Pericardium (tissue), 1 donor: Measurements from ENCODE around the gene FHDC1.

- RRBS = no CpG with 5 or more reads among the region's 11 CpGs
Observed at GRCh38 chr4:152258491-152259358, 277.2 kb downstream of the FBXW7 start.

GRCh38 chr4:152348568-152349072 lies 187.3 kb downstream of the FBXW7 start:
- RRBS = no CpG with 5 or more reads among the region's 1 CpG

DNA sequence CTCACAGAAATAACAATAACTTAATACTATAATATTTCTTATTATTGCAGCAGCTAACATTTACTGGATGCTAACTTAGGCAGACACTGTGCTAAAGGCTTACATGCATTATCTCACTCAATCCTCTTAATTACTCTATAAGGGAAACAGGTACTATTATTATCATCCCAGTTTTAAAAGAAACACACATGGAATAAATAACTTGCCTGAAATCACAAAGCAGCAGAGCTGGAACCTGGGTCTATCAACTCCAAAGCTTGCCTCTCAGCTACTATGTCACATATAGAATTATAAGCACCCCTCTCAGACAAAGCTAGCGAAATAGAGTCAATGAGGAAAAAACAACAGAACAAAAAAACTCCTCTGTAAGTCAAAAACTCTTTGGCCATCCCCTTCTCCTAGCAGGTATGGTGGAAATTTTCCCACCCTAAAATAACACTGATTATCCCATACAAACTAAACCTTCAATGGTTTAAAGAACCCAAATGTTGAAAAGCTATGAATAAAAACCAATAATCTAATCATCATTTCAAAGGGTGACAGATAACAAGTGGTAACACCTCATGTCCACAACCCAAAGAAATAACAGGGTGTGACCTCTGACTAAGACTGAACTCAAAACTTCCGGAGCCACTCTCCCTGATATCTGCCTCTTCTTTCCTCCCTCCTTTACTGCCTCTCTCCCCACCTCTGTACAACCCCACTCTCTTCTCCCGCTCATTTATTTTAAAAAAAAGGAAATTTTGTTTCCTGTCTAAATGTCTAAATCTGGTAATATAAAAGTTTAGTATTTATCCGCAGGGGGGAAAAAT lies 11.7 kb downstream of the FBXW7 start:
- RRBS = no CpG with 5 or more reads among the region's 4 CpGs

- RRBS = no CpG with 5 or more reads among the region's 13 CpGs
Observed at GRCh38 chr4:152532096-152533166, 3.5 kb downstream of the FBXW7 start.

GRCh38 chr4:152683897-152684386 lies 4.1 kb upstream of the TMEM154 start:
- RRBS = no CpG with 5 or more reads among the region's 3 CpGs

DNA sequence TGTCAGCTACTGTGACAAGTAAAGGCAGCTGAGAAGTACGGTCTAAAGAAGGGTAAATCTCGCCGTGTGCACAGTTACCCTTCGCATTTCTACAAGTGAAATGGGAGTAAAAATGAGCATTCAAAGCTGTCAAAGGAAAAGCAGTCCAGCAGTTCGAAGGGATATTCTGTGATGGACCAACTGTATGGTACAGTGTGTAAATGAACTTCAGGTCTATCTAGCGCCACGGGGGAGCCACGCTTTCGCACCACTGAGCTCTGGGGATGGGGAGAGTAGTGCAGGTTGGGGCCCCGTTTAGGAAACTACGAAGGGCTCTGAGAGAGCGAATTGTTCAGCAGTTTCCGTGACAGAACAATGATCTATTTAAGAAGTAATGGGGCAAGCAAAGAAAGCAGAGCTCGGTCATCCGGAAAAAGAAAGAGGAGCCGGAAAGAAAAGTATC lies 687 bp downstream of the TIGD4 start:
- RRBS = 6% methylated on average over 1 of the region's 16 CpGs

- RRBS = 2% methylated on average over 26 of the region's 83 CpGs
Observed at GRCh38 chr4:152935646-152936499, at the start of gene FHDC1. Gene FHDC1, plus strand, starts transcription at chr4:152936323.

DNA sequence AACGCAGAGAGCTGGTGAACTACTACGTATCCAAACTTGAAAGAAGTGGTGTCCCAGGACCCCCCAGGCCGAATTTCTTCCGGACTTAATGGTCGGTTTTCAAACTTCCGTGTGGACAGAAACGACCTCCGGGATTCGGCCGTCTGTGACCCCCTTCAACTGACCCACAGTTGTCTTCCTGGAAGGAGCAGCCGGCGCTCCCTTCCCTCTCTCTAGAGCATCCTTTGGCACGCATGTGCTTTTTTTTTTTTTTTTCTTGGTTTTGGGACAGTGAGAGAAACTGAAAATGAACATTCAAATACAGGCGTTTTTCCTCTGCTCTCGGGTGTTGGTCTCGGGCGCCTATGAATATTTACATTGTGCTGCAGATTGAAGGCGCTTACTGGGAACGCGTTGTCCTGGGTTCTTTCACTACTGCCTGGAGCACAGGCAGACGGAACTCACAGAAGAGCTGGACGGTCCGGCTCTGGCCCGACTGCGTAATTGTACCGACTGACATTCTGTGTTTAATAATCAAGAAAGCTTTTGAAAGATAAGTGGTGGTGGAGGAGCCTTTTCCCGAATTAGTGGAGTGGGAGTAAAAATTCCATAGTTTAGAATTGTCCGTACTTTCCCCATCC lies 1.9 kb downstream of the FHDC1 start:
- RRBS = 2% methylated on average over 6 of the region's 28 CpGs

DNA sequence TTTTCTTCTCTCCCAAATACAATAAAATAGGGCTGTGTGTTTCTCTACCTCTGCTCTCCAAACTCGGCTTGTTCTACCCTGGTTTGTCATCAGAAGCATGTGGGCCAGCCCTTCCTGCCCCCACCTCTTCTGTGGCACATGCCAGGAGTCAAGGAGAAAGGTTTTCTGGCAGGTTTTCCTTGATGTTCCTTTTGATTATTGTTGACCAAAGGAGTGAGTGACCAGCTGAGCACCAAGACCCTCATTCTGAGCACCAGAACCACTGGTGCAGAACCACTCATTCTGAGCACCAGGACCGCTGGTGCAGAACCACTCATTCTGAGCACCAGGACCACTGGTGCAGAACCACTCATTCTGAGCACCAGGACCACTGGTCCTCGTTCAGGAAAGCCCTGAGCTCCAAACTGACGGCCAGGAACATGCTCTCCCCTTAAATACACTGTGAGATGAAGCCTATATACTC lies 2.5 kb downstream of the FHDC1 start:
- RRBS = no CpG with 5 or more reads among the region's 4 CpGs

GRCh38 chr4:152991910-152992540 lies 55.9 kb downstream of the FHDC1 start:
- RRBS = no CpG with 5 or more reads among the region's 10 CpGs

DNA sequence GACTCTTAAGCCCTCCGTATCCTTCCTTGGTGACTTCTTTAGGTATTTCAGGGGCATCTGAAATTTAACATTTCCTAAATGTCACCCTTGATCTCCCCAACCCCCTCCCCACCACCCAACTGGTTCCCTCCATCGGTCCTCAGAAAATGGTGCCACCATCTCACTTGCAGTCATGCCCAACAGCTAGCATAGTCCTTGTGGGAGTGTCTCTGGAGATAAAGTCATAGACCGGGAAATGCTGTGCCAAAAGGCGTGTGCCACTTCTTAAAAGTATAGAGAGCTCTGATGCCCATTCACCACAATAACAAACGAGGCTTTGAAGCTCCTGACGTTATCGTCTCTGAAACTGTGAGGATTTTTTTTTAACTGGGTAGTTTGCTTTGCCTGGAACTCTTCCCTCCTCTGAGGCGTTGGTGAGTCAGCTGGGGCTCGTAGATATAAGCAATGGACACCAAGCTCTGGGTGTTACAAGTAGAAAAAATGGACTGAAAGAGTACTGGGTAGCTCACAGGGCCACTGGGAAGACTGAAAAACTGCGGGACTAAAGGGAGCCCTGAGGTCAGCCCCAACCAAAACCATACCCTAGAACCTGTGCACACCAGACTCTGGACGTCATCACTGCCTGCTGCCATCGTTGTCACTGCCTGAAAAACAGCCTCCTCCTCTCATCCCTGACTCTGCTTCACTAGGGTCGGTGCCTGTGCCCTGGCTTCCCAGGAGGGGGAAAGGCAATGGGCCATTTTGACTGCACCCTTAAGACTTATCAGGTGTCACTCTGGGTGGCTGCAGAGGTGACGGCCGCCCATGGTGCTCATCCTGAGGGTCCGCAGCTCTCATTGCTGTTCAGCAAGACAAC lies 89.4 kb upstream of the TRIM2 start:
- RRBS = no CpG with 5 or more reads among the region's 16 CpGs

DNA sequence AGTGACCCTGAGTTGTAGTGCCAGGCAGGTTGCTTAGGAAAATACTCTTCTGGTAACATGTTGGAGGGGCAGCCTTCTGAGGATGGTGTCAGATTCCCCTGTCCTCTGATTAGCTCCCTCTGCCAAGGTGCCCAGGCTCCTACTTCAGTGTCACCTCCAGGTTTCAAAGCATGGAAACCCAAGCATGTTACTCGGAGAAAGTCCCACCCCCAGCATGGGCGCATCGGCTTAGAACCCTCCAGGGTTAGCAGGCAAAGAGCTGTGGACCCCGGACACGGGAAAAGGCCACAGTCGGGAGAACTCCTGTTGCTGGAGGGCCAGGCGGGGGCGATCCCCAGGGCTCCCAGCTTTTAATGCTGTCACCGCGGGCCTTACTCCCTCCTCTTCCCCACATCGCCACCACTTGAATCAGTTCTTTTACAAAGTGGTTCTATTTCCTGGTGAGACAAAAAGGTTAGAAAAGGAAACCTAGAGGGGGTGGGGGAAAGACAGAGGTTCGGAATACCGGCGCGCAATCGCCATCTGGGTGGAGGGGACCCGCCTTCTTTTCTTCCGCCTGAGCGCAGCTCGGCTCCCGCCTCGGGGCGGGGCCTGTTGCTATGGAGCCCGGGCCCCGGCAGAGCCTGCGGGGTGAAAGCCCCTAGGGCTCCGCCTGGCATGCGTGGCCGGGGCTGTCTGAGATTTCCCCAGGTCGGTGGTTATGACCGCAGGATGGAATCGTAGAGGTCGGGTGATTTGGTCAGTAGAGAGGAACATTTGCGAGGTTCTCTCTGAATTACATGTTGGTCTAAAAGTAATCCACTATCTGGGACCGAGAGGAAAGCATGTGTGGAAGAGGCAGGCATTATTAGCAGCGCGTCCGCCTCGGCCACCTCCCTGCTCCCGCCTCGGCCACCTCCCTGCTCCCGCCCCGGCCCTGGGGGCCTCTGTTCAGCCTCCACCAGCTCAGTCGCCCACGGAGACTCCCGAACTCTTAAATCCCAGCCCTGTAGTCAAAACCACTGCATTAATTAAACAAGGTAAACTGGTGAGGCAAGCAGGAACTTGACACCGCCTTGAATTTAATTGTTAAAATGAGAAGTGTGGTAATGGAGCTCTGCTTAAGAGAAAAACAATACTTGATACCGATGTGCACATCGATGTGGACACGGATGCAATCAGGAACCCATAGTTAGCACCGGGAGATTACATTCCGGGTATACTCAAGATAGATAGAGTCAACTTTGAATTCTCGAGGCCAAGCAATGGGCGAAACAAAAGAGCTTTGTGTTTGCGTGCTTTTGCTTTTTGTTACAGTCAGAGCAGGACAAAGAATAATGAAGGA lies 44.9 kb downstream of the TRIM2 start:
- RRBS = 4% methylated on average over 14 of the region's 55 CpGs

DNA sequence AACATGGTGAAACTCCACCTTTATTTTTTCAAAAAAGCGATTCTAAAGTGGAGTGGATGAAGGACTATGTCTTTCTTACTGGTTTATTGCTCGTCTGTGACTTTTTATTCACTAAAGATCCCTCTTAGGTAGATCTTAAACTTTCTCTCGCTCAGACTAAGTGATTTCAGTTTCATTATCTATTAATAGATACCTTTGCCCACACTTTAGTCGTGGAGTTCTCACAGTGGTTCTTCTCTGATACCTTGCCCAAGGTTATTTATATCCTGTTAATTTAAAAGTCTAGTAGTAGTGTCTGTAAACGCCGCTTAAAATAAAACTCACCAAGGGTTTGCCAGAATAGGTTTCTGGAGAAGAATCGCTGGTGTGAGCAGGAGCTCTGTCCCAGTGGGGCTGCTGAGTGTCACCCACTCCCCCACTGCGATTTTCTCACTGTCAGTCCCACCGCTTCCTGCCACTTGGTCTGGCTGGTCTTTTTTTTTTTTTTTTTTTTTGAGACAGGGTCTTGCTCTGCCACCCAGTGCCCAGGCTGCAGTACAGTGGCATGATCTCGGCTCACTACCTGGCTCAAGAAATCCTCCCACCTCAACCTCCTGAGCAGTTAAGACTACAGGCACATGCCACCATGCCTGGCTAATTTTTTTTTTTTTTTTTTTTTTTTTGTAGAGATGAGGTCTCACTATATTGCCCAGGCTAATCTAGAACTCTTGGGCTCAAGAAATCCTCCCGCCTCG lies 26.8 kb upstream of the TMEM131L start:
- RRBS = no CpG with 5 or more reads among the region's 12 CpGs

DNA sequence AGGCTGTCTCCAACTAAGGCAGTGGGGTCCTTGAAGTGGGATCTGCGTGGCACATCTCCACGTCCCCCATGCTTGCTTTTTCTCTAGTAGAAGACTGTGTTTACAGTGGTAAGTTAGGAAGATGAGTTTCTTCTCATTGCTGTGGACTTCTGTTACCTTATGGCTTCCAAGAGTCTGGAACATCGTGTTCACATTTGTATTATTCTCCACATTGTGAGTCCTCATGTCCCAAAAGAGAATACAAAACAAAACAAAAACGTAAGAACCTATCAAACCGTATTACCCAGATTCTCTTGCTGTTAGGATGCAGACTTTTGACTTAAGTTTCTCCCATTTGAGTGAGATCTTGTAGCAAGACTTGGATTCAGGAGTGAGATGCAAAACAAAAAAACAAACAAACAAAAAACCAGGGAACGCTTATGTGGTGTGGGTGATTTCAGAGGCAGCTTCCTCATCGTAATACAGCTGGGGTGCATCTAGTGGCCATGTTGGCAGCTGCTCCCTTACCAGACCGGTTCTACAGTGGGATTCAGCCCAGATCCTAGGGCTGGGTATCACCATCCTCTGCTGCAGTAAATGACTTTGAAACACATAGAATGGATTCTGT lies 41.3 kb downstream of the TMEM131L start:
- RRBS = no CpG with 5 or more reads among the region's 8 CpGs

DNA sequence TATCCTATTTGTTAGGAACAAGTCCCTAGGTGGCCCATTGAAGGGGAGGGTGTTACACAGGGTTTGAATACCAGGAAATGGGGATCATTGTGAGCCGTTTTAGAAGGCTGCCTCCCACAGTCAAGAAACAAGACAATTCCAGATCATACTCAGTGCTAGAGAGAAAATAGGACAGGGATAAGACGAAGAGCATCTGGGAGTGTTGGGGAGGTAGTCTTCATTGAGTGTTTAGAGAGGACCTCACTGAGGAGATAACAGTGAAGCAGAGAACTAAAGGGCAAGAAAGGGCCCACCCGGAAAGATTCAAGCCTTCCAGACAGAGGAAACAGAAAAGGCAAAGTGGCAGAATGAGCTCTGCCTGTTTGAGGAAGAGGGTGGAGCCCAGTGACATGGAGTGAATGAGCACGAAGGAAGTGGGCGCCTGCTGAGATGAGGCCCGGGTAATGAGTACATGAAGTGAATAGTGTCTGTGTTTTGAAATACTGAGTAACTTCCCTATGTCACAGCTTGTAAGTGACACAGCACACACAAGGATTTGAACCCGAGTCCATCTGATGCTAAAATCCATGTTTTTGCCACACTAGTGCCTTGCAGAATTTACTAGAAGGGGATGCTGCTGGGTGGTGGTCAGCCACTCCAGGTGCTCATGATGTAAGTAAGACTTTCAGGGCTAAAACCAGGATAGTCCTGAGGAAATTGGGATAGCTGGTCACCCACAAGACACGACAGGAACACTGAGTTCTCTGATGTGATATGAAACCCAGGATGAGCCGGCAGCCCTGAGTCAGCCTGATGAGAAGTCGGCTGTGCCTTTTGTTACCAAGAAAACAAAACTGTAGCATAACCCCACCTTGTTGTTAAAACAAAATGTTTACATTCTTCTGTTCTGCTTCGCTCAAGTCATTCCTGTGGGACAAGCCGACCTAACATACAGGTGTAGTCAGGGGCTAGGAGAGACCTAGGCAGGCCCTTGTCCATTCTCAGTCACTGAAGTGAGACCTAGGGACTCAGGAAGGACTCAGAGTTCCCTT lies 32.4 kb upstream of the TLR2 start:
- RRBS = 67% methylated on average over 1 of the region's 12 CpGs

DNA sequence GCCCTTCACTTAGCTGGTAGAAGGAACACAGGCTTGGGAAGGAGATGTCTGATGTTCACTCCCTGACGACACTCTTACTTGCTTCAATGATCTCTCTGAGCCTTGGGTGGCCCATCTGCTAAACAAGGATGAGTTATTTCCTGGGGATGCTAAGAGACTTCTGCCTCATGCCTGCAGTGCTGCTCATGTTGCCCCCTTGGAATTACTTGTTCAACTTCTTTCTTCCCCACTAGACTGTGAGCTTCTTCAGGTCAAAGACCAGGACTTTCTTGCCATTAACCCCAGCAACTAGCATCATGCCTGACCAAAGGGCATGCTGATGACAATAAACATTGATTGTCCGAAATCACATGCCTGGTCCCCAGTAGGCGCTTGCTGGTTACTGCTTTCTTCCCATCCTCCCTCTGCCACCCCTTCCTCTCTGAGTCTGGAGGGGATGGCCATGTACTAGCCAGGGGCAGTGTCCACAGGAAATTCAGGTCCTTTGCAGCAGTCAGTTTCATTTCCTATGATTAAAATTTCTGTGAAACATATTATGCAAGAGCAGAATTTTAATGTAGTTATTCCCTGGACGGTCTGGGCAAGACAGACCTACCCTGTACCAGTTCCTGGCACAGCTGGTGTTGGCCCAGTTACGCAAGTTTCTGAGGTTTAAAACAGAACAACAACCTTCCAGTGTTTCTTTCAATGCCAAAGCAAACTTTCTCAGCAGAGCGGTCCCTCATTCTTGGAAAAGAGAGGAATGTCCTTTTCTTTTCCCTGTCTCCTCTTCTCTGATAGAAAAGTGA lies 28.3 kb upstream of the TLR2 start:
- RRBS = no CpG with 5 or more reads among the region's 6 CpGs

- RRBS = 85% methylated on average over 4 of the region's 16 CpGs
Observed at GRCh38 chr4:153781386-153781782, 7.5 kb downstream of the SFRP2 start.

DNA sequence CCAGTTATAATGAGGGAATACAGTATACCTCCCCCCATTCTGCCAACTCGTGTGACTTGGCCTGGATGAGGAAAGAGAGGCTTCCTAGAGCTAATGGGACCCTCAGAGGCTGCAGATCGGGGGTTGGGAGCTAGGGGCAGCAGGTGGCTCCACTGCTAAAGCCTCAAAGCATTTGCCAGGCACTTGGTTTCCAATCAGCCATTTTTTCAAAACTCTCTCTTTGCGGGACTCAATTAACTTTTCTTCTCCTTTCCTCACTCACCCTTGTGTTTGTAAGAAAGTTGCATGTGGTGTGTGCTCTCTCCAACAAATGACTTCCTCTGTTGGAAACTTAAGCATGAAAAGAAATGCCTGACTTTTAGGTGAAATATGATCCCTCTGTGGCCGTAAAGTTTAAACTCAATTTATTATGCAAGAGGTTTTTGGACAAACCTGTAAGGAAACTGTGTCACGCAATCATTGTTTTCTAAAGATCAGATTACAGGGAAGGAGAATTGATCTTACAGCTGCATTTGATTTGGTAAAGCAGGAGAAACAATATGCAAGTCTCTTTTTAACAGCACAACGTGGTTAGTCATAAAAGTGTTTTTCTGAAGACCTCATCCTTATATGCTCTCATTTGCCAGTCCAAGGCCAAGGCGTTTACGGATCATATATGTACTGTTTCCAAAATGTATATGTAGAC lies 7.0 kb downstream of the SFRP2 start:
- RRBS = no CpG with 5 or more reads among the region's 8 CpGs

DNA sequence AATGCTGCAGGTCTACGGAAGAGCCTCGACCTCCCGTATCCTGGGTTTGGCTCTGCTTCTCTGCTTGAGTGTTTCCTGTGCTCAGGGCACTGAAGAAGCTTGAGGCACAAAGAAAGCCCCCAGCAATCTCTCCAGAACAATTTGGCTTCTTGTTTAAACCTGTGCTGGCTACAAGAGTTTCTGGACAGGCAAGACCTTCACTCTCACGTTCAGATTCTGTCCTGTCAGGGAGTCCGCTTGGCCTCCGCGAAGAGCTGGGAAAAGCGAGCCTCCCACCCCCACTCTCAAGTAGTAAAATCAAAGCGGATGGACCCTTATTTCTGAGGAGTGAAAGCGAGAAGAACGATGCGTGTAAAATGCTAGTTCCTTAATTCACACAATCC lies 2.9 kb upstream of the SFRP2 start:
- RRBS = no CpG with 5 or more reads among the region's 12 CpGs

GRCh38 chr4:153996984-153997323 lies 208.1 kb upstream of the SFRP2 start:
- RRBS = no CpG with 5 or more reads among the region's 2 CpGs